SJCRH30 (cell line): ENCODE measurements around a stretch of chr17.

- RAMPAGE, long total RNA, result no peak
Measured at GRCh38 chr17:78669882-78670416, 92.8 kb upstream of the DNAH17 start.

DNA sequence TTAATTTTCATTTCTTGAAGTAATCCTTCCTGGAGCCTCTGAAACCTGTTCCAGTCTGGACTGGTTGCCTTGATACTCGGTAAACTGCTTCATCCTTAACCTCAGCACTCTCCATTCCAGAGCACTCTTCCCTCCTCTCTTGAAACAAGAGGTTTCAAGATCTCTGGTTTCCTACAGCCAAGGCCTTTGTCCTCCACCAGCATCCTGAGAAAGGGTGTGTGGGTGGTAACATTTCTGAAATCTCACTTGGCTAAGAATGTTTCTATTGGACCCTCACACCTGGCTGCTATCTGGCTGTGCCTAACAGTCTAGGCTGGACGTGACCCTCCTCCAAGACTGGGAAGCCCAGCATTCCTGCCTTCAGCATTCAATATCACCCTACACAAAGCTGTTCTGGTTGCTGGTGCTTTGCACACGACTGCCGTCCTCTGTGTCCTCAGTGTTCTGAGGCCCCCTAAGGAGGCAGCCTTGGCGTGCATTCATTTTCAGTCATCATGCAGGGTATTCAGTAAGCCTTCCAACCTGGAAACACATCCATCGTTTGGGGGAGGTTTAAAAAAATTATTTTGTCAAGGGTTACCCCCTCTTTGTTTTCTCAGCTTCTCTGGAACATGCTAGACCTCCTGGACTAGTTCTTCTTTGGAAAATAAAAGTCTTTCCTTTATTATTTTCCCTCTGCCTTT is 99.6 kb downstream of the CYTH1 start:
- RAMPAGE, long total RNA, result no peak

GRCh38 chr17:78686267-78686621 is 95.8 kb downstream of the CYTH1 start:
- RAMPAGE, long total RNA, result no peak

- RAMPAGE, long total RNA, result no peak
Measured at GRCh38 chr17:78697969-78698506, 84.0 kb downstream of the CYTH1 start.

DNA sequence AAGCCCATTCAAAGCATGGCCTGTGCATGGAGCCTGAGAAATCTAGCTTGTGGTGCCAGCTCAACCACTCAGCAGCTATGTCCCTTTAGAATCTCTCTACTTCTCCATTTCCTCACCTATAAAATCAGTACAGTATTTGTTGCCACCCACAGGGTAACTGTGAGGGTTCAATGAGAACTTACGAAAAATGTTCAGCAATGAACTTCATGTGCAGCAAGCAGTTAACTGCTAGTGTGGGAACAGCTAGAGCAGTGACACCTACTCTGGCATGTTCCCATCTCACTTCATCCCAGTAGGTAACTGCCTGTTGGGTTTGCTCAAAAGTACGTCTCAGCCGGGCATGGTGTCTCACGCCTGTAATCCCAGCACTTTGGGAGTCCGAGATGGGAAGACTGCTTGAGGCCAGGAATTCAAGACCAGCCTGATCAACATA is 15.2 kb downstream of the CYTH1 start:
- RAMPAGE, long total RNA, result no peak

- RAMPAGE, long total RNA, result no peak
Measured at GRCh38 chr17:78767949-78768888, 13.9 kb downstream of the CYTH1 start.

DNA sequence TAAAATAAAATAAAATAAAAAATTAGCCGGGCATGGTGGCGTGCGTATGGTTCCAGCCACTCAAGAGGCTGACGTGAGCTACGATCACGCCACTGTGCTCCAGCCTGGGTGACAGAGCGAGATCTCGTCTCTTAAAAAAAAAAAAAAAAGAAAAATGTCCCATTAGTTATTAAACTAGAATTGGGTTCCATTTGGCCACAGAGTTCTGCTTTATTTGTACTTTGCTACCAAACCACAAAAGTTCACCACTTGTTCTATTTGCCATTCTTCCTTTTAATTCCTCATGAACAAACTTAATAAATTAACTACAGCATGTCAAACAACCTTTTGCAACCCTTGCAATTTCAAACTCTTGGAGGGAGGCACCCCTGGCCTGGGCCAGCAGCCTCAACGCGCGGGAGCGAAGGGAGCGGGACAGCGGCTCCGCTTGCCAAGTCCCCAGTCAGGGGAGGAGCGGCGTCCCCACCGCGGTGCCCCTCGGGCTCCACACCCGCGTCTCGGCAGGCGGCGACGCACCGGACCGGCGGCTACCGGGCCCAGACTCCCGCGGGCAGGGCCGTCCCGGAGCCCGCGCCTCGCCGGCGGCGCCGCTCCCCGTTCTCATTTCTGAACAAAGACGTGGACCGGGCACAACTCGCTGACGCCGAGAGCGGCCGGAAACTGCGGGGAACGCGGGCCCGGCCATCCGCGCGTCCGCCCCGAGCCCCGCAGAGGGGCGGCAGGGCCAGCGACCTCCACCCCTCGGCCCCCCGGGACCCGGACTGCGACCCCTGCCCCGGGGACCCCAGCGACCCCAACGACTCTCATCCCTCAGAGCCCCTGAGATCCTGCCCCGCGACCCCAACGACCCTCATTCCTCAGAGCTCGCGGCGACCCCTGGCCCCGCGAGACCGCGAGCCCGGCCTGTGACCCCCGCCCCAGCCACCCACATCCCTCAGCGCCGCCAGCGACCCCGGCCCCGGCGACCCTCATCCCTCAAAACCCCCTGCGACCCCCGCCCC is 735 bp downstream of the CYTH1 start:
- RAMPAGE, long total RNA, result no peak

- RAMPAGE, long total RNA, result no peak
Measured at GRCh38 chr17:78802046-78802640, 20.1 kb upstream of the CYTH1 start.

- RAMPAGE, long total RNA, result no peak
Measured at GRCh38 chr17:78922777-78923268, 2.4 kb downstream of the TIMP2 start.

- RAMPAGE, long total RNA, result no peak
Measured at GRCh38 chr17:79026277-79027256, 2.6 kb downstream of the C1QTNF1 start.

DNA sequence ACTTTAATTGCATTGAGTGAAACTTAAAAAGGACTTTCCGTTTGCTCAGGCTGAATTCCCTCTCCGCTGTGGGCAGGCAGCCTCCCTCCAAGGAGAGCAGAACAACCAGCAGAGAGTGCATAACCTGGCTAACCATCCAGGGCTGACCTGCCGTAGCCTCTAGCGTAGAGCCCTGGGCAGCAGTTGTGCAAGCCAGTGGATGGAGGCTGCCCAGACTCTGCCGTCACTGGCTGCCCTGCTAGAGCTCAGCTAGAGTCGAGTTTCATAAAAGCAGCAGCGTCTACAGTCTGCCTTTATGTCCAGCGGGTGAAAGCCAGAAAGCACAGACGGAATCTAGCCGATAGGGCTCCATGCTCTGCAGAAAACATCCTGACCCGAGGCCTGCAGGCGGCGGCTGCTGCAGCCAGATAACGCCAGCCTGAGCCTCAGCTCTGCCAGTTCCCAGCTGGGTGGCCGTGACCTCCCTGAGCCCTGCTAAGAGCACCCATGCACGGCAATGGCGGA is 231.2 kb downstream of the ENGASE start:
- RAMPAGE, long total RNA, result no peak

DNA sequence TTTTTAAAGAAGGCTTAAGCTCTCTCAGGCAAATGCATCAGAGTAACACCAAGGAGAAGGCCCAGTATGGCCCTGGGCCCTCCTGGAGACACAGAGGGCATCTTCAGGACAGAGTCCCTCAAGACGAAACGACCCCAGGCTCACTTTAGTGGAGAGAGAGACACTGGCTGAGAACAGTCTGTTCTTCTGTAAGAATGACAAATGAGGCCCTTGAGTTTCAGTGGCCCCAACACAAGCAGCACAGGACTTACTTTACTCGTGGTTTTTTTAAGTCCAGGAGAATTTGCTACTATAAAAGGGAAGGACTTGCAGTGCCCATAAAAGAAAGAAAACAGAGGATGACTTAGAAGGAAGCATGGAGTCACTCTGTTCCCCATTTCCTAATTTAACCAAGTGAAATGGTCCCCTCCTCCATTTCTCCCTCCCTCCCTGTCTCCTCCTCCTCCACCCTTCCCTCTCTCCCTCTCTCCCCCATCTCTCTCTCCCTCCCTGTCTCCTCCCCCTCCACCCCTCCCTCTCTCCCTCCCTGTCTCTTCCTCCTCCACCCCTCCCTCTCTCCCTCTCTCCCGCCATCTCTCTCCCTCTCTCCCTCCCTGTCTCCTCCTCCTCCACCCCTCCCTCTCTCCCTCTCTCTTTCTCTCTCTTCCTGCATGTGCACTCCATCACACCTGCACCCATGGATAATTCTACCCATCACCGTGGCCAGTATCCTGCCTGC is 47.2 kb upstream of the RBFOX3 start:
- RAMPAGE, long total RNA, result no peak

GRCh38 chr17:79662707-79663141 is 51.9 kb upstream of the RBFOX3 start:
- RAMPAGE, long total RNA, result no peak

- RAMPAGE, long total RNA, result no peak
Measured at GRCh38 chr17:79740388-79740879, 9.7 kb downstream of the ENPP7 start.

DNA sequence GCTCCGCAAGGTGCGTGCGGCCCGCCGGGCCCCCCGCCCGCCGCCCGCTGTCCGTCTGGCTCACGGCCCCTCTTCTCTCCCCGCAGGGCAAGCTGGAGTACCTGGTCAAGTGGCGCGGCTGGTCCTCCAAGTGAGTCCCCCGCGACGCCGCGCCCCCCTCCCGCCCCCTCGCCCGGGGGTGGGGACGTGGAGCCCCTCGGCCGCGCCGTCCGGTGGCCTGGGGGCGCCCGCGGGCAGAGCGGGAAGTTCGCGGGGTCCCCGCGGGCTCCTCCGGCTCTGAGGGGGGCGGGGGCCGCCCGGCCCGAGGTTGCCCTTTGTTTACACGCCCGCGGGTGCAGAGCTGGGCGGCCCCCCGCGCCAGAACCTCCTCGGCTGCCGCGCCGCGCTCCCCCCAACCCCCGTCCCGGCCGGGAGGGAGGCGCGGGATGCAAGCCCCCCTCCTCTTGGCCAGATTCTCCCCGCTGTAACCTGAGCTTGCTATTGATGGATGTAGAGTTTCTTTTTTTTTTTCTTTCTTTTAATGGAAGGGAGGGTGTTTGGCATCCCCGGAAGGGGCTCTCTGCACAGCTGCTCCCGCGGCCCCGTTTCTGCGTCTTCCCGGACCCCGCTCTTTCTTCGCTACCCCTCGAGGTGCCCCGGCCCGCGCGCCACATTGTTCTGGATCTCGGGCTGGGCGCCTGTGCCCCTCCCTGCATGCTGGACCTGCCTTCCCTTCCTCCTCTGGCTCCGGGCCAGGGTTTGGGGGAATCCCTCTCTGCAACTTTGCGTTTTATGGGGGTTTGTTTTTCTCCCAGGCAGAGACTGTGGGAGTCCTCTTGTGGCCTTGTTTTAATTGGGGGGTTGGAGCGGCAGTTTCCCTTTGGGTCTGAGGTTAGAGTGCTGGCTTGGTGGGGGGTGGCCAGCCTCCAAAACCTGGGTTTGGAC is 612 bp downstream of the CBX2 start:
- RAMPAGE, long total RNA, result no peak

DNA sequence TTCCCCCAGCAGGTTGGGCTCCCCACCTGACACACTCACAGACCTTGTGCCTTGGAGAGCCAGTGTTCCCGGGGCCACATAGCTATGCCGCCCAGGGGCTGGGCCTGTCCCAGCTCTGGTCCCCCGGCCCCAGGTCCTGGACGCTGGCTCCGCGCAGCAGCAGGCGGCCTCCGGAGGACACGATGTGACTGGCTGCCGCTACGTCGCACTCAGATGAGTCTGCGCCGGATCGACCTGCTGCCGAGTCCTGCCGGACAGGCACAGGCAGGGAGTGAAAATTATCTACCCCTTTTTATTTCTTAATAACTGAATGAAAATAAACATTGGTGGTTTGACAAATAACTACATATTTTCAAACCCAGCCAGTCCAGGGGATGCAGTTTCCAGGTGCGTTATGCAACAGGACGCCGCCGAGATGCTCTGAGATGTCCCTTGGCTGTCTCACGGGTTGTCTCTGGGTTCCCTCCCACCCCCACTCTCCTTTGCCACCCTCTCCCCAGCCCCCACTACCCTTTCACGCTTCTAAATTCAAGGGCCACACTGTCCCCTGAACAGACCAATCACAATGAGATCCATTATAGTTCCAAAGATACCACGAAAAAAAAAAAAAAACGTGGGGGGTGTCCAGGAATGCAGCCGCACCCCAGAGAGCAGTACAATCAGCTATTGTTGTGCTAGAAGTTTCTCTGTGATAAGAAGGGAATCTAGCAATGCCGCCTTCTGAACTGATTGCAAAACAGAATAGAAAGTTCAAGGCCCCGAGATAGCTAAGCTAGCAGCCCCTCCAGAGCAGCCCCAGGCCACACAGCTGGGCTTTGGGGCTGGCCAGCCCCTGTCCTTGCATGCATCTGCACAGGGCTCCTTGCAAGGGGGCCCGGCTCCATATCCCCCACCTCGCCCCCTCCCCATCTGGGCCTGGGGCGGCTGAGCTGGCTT is 86.7 kb upstream of the CBX4 start:
- RAMPAGE, long total RNA, result no peak

DNA sequence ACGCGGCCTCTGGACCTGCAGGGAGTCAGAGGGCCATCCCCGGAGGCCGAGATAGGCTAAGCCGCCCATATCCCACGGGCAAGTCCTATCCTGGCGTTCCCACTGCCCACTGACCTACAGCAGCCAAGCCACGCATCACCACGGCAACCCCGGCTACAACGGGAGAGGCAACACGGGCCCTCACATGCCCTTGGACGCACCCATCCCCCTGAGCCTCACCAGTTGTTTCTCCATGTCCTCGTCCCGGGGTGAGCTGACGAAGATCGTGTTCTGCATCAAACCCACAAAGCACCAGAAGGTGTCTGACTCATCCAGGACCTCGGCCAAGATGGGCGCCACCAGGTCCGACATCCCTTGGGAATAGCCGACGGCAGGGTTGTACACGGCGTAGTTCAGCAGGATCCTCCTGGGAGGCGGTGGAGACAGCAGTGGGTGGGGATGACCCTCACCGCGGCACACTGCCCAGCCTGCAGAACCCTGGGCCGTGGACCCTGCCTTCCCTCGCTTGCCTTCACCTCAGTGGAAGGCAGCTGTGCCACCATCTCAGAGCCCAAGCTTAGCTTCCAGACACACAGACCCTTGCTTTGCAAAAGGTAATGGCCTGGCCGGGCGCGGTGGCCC is 88.1 kb downstream of the TBC1D16 start:
- RAMPAGE, long total RNA, result no peak

GRCh38 chr17:79949658-79949882 is 86.1 kb downstream of the TBC1D16 start:
- RAMPAGE, long total RNA, result no peak

DNA sequence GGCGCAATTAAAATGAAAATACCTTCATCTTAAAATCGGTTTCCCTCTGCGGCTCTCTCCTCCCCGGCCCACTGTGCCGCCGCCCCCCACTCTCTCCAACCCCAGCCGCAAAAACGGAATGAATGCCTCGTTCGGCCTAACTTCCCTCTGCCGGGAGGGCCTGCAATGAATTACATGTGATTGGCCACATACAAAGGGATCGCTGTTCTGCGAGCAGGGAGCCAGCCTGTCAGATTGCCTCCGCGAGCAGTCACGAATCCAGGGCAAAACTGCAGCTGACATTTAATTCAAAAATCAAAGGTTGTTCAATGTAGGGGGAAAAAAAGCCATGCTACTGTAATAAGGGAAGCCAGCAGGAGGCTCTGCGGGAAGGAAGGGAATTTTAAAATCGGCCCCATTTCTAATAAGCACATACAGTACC is 84.9 kb downstream of the TBC1D16 start:
- RAMPAGE, long total RNA, result no peak

GRCh38 chr17:79951843-79952406 is 83.7 kb downstream of the TBC1D16 start:
- RAMPAGE, long total RNA, result no peak